ENCODE measurements around a stretch of chr1.

DNA sequence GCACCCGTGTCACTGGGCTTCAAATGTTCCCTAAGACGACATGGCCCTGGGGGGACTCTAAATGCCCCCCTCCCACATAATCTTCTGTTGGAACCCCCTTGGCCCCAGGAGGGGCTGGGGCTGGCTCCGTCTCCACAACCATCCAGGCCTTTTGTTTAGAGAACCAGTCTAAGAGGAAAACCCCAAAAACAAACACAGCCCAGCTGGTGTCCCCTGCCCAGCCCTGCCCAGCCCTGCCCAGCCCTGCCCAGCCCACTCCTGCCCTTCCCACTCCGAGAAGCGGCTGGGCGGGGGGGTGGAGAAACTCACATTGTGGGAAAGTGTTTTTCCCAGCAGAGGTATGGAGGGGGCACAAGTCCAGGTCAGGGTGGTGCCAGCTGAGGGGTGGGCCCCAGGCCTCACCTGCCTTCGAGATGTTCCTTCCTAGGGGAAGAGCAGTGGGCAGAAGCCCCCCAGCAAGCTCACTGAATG, 10.0 kb upstream of the FAM131C start:
- PRO-cap, 8 experiments: no peak in any of the 8 experiments

- PRO-cap, 8 experiments: no peak in any of the 8 experiments
Measured at GRCh38 chr1:16163920-16164741, 8.3 kb upstream of the EPHA2 start.

- PRO-cap, 8 experiments: no peak in any of the 8 experiments
Measured at GRCh38 chr1:16171625-16172083, 15.8 kb upstream of the EPHA2 start.

GRCh38 chr1:16179101-16179709, 23.3 kb upstream of the EPHA2 start:
- PRO-cap, 8 experiments: no peak in any of the 8 experiments

DNA sequence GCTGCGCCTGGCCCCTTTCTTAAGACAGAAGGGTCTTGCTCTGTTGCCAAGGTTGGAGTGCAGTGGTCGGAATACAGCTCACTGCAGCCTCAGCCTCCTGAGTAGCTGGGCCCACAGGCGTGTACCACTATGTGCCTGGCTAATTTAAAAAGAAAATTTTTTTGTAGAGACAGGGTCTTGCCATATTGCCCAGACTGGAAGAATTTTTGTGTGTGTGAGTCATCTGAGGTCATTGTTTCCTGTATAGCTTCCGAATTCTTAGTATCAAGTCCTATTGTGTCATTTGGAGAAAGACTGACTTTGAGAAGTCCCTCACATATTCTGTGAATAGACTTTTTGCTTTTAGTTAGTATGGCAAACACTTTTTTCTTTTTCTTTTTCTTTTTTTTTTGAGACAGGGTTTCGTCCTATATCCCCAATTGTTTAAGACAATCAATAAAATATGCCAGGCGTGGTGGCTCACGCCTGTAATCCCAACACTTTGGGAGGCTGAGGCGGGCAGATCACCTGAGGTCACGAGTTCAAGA, 4.8 kb downstream of the SZRD1 start:
- PRO-cap, 8 experiments: no peak in any of the 8 experiments

GRCh38 chr1:16379979-16380370, 12.9 kb downstream of the SZRD1 start:
- PRO-cap, 8 experiments: peak in 3 of 8 experiments; most common plus-strand start chr1:16380153 (in 2)

DNA sequence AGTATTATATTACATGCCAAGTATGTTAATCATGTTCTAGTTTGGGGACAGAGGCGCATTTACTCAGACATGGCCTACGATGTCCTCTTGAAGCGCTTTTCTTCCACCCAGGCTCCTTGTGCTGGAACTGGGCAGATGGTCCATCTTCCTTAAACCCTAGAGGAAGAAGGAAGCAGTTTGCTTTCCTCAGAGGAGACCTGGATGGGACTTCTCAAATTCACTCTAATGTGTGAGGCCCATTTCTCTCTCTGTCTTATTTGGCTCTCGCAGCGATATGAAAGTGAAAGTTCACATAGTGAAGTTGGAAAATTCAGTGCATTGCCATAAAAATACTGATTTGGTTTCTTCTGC, 20.1 kb downstream of the SZRD1 start:
- PRO-cap, 8 experiments: no peak in any of the 8 experiments

DNA sequence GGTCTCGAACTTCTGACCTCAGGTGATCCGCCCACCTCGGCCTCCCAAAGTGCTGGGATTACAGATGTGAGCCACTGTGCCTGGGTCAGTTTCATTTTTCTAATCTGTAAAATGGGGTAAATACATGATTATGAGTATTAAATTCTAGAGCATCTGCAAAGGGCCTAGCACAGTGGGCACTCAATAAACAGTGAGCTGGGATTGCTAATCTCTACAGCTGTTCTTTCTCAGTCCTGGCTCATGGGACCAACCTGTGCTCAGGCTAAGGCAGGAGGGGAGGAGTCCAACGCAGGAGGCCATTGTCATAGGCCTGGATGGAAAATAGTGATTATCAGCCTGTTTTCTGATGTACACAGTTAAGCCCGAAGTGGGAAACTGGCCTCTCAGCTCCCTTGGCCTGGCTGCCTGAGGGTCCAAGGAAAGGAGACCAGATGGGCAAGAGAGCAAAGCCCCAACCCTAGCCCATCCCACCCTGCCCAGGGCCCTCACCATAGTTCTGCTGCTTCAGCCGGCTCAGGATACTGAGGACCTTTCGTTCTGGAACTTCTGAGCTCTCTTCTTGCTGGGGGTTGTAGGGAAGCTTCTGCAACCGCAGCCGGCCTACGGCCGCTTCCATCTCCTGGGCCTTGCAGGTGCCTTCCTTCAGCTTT, 33.3 kb downstream of the SZRD1 start:
- PRO-cap, 8 experiments: no peak in any of the 8 experiments

GRCh38 chr1:16430601-16430962, 6.6 kb downstream of the SPATA21 start:
- PRO-cap, 8 experiments: no peak in any of the 8 experiments

DNA sequence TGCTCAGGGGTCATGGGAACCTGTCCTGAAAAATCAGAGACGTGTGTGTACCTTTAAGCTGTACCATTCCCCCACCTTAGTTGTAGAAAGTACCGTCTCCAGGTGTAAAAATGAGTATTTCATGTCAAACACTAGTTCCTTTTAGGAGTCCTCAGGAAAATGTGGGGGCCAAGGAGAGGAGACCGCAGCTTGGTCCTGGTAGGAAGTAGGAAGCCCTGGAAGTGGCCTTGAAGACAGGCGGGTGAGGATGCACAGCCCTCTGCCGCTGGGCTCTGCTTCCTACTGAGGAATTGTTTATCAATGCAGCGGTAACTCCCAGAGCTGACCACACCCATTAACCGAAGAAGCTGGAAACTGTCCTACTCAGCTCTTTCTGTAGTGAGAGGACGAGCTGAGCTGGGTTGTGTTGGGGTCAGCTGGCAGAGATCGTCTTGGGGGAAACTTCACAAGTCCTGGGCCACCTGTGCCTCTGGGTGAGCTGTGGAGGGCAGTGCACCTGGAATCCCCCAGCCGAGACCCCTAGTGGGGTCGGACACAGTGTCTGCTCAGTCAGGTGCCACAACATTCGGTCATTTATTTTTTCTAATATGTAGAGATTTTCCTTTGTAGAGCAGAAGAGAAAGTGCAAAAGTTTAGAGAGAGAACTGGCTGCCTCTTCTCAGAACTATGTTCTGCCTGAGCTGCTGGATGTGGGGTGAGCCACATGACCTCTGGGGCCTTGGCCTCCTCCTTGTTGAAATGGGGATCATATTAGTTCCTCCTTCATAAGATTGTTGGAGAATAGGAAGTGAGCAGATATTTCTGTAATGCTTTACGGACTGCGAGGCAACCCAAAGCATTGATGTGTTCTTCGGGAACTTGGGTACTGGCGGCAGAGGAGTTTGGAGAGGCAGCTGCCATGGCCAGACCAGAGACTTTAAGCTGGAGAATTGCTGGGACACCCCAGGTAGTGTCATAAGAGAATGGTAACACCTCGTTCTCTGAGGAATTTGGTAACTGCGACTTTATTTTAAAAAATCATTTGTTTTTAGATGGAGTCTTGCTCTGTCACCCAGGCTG, 3.6 kb downstream of the NECAP2 start:
- PRO-cap, 8 experiments: peak in 3 of 8 experiments; most common plus-strand start position 340 of the sequence (in 2)

DNA sequence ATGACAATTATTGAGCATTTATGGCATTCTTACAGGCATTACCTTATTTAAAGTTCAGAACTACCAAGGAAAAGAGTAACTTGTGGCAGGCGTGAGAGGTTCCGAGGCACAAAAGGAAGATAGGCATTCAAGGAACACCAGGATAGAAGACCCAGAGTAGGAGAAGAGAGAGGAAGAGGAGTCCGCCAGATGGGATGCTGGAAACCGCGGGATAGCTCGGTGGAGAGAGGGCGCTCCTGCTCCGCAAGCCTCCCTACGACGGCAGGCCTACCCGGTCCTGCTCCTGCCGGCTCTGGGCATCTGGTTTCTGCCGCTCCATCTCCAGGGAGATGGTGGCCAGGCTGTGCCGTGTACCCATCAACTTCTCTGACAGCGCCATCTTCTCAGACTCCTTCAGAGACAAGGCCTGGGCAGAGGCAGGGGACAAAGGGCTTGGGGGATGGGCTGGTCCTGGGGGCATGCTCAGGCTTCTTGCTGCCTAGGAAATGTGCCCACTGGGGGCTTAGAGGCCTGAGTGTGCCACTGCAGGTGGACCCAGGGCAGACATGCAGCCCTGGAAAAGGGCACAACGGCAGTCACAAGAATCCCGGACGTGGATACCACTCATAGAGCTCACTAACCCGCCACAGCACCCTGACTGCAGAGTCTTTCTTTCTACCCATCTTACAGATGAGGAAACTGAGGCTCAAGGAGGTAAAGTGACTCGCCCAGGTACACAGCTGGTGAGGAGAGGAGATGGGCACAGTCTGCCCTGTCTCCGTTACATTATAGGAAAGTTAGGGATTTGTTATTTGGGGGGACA, 178.4 kb downstream of the NECAP2 start:
- PRO-cap, 8 experiments: no peak in any of the 8 experiments

DNA sequence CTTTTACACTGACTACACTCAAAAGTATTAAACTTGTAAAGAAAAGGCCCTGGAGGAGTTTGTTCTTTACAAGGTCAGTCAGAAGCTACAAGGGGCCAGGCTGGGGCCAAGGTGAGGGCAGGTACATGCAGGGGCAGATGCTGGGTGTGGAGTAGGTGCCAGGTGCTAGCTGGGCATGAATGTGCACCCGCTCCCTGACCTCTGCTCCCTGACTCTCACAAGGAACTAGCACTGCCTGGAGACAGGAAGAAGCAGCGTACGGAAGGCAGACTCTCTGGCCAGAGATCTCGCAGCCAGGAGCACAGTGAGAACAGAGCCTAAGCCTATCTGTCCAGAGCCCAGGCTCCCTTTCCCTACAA, 201.8 kb downstream of the NECAP2 start:
- PRO-cap, 8 experiments: no peak in any of the 8 experiments

DNA sequence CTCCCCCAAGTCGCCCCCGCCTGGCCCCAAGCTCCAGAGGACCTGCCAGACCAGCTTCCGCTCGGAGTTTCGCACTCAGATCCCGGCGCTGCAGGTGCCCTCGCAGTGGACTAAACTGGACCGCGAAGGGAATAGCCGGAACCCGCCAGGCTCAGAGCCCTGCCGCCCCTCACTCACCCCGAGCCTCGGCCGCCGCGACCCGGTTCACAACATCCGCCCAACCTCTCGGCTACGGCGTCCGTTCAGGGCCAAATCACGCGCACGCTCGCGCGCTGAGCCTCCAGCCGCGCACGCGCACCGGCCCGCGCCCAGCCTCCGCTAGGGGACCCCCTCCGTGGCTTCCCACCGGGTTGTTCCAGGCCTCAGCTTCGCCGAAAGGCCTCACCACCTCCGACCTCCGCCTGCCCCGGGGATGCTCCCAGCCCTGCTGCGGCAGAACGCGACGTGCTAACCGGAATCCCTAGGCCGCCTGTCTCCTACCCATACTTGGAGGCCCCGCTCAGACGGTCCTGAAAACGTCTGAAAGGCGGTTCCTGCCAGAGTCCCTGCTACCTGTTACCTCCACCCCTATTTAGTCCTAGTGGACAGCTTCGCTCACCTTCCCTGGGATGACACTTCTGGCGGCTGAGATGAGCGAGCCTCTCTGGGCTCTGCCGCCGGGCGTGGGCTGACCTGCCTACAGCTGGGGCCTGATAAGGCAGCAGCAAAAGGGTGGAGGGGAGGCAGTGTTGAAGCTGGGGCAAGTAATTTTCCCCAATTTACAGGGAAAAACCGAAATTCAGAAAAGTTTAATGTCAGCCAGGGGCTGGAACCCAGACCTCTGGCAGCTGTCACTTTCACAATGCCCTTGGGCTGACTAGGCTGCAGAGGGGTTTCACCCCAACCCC, 204.2 kb downstream of the NECAP2 start:
- PRO-cap, 8 experiments: peak in 8 of 8 experiments; most common plus-strand start position 384 of the sequence (in 5); most common minus-strand start position 227 of the sequence (in 6)

GRCh38 chr1:16684921-16685330, 236.8 kb upstream of the CROCC start:
- PRO-cap, 8 experiments: no peak in any of the 8 experiments

DNA sequence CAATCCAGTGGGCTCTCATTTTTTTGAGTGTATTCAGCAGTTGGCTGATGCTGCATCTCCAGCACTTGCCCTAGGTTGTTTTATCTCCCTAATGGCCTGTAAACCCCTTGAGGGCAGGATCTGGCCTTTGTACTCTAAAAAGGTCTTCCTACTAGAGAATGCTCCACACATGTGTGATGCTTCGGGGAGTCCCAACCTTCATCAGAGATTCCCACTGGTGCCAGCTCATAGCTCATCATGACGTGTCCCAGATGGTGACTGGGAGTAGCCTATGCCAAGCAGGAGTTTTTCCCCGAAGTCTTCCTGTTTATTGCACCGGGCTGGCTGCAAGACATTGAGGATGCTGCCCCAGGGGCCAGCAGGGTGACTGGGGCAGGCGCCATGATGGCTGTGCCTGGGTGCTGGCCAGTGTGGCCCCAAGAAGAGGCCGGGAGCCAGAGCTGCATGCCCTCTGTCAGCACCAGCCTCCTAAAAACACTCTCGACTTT, 157.6 kb upstream of the CROCC start:
- PRO-cap, 8 experiments: no peak in any of the 8 experiments

- PRO-cap, 8 experiments: no peak in any of the 8 experiments
Measured at GRCh38 chr1:16859962-16860448, 61.7 kb upstream of the CROCC start.

- PRO-cap, 8 experiments: no peak in any of the 8 experiments
Measured at GRCh38 chr1:16861772-16861986, 60.1 kb upstream of the CROCC start.

DNA sequence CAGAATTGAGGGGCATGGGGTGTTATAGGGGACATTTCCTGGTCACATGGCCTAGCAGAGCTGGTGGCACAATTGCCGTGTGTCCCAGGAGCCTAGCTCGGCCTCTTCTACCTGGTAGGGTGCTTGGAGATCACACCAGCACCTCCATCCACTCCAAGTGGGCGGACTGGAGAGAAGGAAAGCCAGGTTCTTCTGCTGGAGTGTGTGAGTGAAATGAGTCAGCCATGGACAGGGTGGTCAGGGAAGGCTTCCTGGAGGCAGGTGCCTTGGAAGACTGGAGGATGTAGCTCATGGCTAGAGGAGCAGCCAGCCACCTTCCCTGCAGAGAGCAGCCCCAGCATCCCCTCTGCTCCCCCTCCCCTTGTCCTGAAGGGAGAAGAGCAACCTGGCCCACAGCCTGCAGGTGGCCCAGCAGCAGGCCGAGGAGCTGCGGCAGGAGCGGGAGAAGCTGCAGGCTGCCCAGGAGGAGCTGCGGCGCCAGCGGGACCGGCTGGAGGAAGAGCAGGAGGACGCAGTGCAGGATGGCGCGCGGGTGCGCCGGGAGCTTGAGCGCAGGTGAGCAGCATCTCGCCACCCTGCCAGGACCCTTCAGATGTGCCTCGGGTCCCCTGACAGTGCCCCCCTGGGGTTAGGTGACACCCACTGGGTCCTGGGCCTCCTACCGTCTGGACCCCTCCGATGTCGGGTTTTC, 22.1 kb downstream of the CROCC start:
- PRO-cap, 8 experiments: no peak in any of the 8 experiments

GRCh38 chr1:16970021-16970853, 10.2 kb downstream of the MFAP2 start:
- PRO-cap, 8 experiments: no peak in any of the 8 experiments

DNA sequence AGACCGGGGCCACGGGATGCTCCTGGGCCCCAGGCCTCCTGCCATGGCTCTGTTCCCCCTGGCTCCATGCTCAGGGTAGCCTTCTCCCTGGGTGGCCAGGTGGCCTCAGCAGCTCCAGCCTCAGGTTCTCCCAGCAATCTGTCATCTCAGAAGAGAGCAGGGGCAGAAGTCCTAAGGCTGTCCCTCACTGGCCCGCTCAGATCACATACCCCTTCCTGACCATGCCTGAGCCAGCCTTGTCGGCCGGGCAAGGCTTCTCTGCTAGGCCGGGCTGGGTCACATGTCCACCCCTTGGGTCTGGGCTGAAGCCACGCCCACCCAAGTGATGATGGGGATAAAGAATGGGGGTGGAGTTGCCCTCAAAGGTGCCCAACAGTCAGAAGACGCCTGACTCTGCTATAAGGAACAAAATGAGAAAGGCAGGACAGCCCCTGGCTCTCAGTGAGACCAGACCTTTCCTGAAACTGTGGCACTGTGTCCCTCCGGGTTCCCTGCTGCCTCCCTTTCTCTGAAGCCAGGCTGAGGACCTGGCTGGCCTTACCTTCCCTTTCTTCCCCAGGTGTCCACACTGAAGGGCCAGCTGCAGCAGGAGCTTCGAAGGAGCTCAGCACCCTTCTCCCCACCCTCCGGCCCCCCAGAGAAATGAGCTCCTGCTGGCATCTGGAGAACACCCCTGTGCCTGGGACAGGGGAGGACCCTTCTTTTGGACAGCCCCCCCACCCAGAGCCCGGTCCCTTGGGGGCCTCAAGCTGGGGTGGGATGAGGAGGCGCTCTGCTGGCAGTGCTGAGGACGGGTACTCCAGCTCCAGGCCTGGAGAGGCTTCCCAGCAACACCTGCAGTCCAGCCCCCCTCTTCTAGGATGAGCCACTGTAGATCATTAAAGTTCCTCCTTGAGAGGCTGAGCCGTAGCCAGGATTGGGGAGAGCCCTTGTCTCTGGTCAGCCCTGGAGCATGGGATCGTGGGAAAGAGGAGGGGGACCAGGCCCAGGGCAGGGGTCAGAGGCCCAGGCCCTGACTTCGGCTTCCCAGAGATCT, 8.3 kb downstream of the MFAP2 start:
- PRO-cap, 8 experiments: no peak in any of the 8 experiments

Measured in peripheral blood mononuclear cell (primary cell).